ENCODE measurements around the genes RGPD3, LIMS1, CCDC138 and SH3RF3.

DNA sequence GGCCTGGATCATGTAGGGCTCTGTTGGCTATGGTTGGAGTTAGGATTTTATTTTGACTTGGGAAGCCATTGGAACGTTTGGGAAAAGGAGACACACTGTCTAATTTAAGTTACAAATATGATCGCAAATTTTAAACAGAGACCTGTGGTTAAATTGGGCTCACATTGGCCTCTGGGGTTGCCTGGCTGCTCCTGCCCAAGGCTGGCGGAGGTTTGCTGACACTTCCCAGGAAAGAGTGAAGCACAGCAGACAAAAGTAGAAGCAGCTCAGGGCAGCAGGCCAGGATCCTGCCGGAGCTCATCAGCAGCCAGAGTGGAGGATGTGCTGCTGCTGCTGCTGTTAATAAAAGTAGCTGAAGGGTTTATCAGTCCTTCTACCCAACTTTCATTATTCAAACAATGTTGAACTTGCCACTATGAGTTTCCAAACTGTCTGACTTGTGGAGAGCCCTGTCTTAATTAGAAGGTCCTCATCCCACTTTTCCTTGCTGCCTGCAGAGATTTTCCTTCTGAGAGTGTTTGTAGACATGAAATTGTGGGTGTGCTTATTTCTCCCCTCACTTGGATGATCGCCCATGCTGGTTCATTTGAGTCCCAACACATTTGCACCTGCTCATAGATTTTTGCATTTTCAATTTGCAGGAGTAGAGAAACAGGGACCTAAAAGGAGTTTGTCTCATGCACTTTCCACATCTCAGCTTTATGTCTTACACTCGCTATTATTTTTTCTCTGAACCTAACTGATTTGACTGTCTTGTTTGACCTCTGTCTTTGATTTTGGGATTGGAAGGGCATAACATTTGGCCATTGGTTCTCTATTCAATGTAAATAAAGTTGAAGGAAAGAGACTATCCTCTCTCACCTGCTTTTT, 33.0 kb upstream of the FHL2 start:
- PRO-cap = no peak

DNA sequence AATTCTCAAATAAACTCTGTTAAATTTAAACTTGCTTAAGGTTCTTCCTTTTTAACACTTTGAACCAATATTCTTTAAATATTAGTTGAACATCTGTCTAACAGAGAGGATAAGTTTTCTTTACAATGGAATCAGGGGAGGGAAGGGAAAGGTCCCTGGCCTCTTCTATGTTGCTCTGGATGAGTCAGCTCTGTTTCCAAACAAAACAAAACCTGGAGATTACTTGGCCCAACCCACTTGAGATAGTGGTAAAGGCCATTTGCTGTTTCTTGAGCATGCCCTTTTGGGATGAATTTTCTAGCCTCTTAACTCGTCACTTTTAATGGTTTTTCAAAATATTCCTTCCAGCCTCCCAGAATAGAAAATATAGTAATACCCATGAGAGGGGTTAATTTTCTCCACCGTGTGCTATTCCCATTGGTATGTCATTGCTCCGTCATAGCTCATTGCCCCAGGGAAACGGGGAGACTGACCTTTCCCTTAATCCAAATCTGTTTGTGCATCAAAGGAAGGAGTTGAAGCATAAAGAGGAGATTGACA, 112.2 kb upstream of the FHL2 start:
- PRO-cap = no peak

GRCh38 chr2:105750691-105751110, 6.0 kb downstream of the NCK2 start:
- PRO-cap = no peak

GRCh38 chr2:105856734-105857535, 112.2 kb downstream of the NCK2 start:
- PRO-cap = no peak

- PRO-cap = no peak
These were observed 126.3 kb downstream of the NCK2 start for GRCh38 chr2:105871045-105871443.

- PRO-cap = no peak
These were observed 136.5 kb downstream of the NCK2 start for GRCh38 chr2:105881096-105881758.

DNA sequence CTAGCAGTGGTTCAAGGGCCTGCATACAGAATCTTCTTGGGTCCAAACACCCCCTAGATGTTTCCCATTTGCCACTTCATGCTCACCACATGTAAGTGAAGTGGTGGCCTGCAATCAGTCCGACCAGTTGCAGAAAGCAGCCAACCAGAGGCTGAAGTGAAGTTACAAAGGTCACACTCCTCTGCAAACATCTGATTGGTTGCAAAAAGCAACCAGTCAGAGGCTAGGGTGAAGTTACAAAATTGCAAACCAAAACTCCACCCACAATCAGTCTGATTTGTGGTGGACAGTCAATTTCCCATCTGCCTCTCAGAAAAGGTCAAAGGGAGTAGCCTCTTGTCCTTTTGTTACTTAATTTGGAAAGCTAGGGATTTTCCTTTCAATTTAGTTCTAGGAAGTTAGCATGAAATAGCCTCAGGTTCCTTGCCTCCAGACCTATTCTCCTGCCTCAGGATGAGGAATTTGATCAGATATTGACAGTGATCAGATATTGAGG, 56.4 kb upstream of the ECRG4 start:
- PRO-cap = no peak

GRCh38 chr2:106468162-106468540, at the start of gene RGPD3:
Gene RGPD3 (minus strand): TSS chr2:106468413.
- PRO-cap = no peak

DNA sequence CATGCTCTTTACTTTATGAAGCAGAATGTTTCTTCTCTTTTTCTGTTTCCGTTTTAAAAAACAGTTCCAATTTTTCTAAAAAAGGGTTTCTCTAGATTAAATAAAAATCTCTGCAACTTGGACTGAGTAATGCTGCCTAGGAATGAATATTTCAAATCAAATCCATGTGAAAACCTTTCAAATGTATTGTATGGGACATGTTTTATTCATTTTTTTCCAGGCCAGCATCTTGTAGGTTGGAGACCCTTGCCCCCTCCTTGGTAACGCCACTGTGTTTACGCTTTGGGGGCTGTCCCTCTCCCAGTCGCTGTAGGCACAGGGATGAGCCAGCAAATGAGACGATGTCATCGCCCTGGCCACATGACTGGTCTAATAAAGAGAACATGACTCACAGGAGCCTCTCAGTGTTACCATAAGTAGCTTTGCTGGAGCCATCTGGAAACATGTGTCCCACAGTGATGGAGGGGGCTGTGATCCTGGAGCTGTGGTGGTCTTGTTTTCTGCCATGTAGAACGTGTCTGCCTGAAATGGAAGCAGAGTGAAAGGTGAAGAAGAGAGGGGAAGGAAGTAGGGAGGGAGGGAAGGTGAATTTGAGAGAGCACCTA, 78.8 kb downstream of the CD8B2 start:
- PRO-cap = no peak

- PRO-cap = no peak
These were observed 782 bp downstream of the ST6GAL2 start for GRCh38 chr2:106885005-106885765.

DNA sequence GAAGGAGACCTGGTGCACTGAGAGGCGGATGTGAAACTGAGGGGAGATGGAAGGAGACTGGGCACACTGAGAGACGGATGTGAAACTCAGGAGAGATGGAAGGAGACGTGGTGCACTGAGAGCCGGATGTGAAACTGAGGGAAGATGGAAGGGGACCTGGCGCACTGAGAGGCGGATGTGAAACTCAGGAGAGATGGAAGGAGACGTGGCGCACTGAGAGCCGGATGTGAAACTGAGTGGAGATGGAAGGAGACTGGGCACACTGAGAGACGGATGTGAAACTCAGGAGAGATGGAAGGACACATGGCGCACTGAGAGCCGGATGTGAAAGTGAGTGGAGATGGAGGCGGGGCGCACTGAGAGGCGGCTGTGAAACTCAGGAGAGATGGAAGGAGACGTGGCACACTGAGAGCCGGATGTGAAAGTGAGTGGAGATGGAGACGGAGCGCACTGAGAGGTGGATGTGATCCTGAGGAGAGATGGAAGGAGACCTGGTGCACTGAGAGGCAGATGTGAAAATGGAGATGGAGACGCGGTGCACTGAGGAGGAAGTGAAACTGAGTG, 281.9 kb upstream of the RGPD4 start:
- PRO-cap = no peak

- PRO-cap = no peak
These were observed 21.7 kb upstream of the SULT1C4 start for GRCh38 chr2:108355942-108356514.

GRCh38 chr2:108448238-108448951, 611 bp upstream of the GCC2 start:
- PRO-cap = bidirectional peak, plus-strand start at chr2:108448516, minus-strand start at chr2:108448217; bidirectional peak, plus-strand start at chr2:108448668, minus-strand start at chr2:108448666; bidirectional peak, plus-strand start at chr2:108448919, minus-strand start at chr2:108448868

- PRO-cap = bidirectional peak, plus-strand start at chr2:108534470, minus-strand start at chr2:108534183; unidirectional peak, plus-strand start at chr2:108534738; bidirectional peak, plus-strand start at chr2:108534886, minus-strand start at chr2:108534860
These were observed at the start of gene LIMS1 for GRCh38 chr2:108534274-108535481. Gene LIMS1 (plus strand): TSS chr2:108534470.

DNA sequence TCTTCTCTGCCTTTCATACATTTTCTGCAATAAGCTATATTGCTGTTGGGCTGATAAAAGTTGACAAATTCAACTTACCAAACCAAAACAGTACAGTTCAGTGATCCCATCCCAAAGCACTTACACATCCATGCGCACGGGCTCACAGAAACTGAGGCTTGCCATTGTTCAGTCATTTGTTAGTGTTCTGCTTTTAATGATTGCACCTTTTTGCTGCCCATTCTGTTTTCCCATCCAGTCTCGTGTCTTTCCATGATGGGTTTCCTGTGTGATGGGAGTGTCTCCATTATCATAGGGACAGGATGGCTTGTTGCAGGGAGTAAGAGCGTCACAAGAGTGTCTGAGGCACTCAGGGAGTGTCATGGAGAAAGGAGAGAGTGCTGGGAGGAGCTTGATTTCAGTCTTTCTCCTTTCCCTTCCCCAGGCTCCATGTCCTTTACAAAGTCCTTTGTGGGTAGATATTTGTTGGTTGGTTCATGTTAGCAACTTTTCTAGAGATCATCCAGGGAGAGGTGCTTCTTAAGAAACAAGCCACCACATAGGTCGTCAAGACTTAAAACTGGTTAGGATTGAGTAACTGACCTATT, 79.4 kb upstream of the RANBP2 start:
- PRO-cap = no peak

DNA sequence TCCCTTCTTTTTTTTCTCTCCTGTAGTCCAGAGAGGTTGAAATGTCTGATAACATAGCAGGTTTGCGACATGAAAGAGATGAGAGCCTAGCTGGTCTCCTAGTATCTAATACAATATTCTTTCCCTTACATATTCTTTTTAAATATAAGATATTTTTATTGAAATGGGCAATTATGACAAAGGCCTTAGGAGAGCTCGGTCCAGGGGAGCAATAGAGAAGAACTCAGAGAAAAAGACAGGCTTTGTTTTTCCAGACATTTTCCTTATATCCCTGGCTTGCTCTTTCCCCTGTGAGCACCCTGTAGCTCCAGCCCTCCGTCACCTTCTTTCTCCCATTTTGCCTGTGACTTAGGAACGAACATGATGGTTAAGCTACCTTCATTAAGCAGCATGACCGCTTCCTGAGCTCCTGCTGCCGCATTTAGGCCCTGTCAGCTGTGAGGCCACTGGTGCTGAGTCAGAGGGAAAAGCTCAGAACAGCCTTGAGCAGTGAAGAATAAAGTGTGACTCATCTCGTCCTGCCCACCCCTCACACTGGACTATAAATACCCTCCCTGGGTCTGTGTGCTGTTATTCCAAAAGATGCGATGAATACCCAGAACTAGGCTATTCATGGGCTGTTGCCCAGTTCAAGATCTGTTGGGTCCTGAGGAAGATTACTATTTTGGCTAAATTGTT, 57.3 kb upstream of the RANBP2 start:
- PRO-cap = no peak

DNA sequence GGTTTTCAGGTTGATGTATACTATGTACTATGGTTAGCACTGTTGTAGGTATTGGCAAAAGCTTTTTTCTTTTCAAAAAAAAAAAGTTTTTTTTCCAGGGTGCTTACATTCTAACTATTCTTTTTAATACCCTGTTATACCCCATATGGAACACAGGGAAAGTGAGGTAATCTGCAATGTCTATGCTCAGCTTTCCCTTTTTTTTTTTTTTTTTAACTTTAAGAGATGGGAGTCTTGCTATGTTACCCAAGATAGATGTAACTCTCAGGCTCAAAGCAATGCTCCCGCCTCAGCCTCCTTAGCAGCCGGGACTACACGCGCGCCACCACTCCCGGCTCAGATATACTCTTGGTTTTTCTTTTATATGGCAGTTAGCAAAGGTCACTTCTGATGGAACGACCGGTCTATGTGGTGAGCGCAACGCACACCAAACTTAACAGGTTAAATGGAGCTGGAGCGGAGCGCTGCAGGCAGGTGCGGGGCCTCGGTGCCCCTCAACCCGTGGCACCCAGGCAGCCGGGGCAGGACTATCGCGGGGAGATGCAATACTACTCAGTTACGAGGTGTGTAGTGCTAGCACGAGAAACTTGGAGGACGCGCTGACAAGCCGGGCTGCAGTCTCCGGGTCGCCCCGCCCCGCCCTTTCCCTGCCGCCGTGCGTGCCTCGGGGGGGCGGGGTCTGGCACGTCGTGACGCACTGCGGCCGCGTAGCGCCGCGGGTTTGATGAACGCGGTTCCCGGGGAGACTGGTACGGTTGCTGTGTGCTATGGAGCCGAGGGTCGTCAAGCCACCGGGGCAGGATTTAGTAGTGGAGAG, at the start of gene CCDC138:
TSS of gene CCDC138 (plus strand) at position 716 of the 817 bp plus-strand sequence.
- PRO-cap = bidirectional peak, plus-strand start at position 727 of the sequence, minus-strand start at position 532 of the sequence

GRCh38 chr2:108987962-108988590, 944 bp downstream of the EDAR start:
- PRO-cap = no peak

DNA sequence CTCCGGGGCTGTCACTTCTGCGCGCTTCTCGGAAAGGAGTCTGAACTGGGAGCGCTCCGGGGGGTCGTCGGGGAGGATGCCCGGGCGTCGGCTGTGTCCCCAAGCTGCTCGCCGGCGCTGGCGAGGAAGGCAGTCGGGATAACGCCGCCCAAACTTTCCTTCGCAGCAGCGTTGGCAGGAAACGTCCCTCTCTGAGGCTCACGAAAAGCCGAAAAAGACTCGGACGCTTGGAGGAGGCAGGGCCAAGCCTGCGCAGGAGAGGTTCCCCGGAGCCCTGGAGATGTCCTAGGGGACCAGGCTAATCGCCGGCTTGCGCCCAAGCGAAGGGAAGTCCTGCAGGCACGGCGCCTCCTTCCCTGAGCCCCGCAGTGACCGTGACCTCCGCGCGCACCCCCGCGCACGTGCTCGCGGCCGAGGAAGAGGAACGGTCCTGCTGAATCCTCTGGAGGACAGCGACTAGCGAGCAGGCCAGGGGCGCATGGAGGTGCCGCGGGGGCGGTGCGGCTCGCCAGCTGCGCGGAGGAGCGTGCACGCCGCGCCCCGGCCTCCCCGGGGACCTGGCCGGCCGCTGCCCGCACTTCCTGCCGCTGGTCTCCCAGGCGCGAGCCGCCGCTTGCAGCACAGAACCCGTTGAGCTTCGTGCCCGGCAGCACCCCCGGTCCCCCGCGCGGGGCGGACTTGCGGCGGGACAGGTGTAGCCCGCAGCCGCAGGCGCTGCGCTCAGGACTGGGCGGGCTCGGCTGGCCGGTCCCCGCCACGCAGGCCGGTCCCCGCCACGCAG, at the start of gene SH3RF3:
TSS of gene SH3RF3 (plus strand) at position 621 of the 781 bp plus-strand sequence.
- PRO-cap = bidirectional peak, plus-strand start at position 217 of the sequence, minus-strand start at position 216 of the sequence; bidirectional peak, plus-strand start at position 621 of the sequence, minus-strand start at position 595 of the sequence

- PRO-cap = unidirectional peak, plus-strand start at chr2:109171639
These were observed 42.7 kb downstream of the SH3RF3 start for GRCh38 chr2:109171416-109172328.